Psoas muscle (tissue), 2 donors: ENCODE measurements around a stretch of chr12.

DNA sequence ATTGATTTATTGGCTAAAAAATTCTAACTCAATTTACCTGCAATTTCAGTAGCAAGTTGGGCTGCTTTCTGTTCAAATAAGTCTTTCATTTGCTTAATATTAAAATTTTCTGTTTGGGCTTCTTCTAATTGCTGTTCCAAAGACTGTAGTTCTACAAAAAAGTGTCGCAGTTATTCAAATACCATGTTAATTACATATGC lies 76.3 kb downstream of the EEA1 start:
- PRO-cap, 2 experiments: no peak in any of the 2 experiments

DNA sequence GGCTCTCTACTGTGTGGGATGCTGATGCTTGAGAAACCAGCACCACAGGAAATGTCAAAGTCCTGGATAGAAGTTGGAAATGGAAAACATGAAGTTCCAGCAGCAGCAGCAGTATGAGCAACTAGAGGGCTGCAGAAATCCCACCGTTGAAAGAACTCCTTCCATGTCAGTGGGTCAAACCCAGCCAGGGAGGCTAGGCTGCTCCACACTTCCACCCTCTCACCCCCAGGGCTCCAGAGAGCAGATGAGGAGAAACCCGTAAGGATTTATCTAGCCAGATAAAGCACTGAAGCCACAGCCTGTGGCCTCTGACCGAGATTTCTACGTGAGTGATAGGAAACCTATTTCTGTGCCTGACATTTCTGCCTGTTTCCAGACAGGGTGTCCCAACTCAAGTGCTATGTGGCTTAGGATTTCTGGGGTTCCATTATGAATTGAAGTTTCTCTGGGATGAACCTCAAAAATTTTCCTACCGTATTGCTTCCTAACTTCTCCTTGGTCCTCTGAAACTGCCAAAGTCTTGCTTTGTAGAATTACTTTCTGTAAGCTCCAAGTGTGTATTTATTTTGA lies 100.0 kb upstream of the EEA1 start:
- PRO-cap, 2 experiments: no peak in any of the 2 experiments

DNA sequence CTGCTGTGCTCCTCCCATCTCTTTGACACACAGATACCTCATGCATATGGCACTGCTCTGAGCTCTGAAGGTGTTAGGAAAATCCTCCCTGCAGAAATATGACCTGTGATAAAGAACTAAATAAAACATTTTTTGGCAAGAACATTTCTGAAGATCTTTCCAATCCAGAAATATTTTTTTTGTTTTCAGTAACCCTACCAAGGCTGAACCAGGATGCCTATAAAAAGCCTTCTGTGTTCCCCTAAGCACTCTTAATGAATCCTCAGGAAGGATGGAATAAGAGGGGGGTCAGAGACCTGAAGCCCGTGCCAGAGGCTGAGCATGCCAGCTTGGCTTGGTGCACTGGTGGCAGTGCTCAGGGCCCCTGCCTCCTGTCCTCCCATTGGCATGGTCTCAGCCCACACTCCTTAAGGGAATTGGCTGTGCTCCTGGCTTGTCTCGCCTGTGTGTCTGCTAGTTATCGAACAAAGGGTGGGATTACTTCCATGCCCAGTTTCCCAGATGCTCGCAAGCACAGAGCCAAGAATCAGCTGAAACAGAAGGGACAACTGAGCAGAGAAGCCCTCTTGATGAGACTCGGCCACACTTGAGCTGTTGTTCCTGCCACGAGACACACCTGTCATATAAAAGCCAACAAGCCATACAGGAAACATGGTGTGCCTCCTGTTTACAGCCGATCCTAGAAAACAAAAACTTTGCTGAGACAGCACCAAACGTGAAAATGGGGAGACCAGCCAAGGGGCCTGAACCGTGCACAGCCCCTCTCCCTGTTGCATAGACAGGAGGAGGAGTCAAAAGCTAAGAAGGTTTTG lies 132.7 kb upstream of the EEA1 start:
- PRO-cap, 2 experiments: no peak in any of the 2 experiments

DNA sequence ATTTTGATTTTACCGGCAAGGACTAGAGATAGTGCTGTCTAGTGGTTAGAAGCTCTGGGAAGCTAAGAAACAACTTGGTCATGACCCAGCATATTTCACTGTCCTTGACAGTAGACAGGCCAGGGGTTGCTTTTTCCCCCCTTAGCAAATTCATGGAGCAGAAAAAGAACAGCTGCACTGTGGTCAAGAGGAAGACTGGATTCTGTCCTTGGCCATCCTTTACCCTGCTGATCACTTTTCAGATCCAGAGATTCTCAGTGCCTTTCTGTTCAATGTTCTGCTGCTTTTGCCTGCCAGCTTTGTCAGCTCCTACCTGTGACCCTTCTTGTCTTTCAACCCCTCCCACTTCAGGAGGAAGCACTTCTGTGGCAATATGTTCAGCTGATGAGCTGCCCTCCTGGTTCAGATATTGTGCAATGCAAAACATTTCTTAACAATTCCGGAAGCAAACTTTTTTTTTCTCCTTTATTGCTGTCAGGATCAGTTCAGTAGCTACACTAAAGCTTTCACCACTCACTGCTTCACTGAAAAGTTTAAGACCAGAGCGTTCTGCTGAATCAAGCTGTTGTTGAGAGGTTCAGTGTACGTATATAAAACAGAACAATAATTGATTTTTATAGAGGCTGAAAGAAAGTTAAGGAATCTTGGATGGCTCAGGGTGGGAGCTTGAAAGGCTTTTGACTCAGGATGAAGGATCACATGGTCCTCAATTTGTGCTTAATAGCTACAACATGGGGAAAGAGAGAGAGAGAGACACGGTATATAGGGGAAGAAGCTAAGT lies 133.6 kb upstream of the NUDT4 start:
- PRO-cap, 2 experiments: no peak in any of the 2 experiments

DNA sequence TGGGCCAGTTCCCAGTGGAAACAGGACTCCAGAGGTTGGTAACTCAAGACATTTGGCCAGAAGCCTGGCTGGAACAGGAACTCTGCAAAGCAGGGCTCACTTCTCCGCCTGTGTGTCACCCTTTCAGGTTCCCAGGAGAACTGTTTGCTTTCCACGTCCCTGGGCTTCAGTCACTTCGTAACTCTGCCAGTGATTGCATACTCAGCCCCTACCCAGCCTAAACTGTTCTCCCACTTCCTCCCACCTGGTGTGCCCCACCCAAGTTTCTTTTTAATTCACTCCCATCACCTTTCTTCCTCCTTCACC lies 7.1 kb upstream of the UBE2N start:
- PRO-cap, 2 experiments: no peak in any of the 2 experiments

- PRO-cap, 2 experiments: no peak in any of the 2 experiments
Observed at GRCh38 chr12:93466979-93467340, 354 bp upstream of the MRPL42 start.

GRCh38 chr12:93518640-93519161 lies 51.4 kb downstream of the MRPL42 start:
- PRO-cap, 2 experiments: no peak in any of the 2 experiments

DNA sequence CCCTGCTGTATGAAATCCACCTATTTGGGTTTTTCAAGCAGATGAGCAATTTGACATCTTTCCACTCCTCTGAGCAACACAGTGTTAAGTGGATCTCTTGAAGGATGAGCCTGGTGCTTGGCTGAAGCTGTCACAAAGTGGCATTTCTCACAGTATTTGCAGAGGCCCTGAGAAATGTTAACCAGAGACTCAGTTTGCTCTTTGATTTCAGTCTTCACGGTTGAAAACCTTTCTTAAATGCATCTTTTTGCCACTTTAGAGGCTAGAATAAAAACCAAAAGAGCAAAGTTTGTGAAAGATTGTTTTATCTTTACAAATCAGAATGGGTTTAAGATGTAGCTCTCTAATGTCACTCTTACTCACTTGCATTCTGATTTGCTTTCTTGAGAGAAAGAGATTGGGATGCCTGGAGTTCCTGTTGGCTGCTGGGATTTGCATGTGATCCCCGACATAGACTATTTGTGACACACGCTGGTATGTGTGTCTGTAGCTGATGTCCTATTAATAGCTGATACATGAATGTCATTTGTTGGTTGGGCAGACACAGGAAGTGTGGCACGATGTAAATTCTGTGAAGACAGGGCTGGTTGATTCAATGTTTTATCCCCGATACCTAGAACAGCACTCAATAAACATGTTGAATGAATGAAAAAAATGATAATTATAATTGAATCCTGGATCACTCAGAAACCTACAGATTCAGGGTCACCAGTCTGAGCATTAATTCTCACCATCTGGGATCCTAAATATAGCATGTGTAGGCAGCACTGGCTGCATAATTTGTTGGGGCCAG lies 35.8 kb upstream of the SOCS2 start:
- PRO-cap, 2 experiments: no peak in any of the 2 experiments

GRCh38 chr12:93571833-93571954 lies 781 bp upstream of the SOCS2 start:
- PRO-cap, 2 experiments: peak in 2 of 2 experiments; most common plus-strand start chr12:93571881 (in 2)

- PRO-cap, 2 experiments: no peak in any of the 2 experiments
Observed at GRCh38 chr12:93573730-93574228, 1.3 kb downstream of the SOCS2 start.

DNA sequence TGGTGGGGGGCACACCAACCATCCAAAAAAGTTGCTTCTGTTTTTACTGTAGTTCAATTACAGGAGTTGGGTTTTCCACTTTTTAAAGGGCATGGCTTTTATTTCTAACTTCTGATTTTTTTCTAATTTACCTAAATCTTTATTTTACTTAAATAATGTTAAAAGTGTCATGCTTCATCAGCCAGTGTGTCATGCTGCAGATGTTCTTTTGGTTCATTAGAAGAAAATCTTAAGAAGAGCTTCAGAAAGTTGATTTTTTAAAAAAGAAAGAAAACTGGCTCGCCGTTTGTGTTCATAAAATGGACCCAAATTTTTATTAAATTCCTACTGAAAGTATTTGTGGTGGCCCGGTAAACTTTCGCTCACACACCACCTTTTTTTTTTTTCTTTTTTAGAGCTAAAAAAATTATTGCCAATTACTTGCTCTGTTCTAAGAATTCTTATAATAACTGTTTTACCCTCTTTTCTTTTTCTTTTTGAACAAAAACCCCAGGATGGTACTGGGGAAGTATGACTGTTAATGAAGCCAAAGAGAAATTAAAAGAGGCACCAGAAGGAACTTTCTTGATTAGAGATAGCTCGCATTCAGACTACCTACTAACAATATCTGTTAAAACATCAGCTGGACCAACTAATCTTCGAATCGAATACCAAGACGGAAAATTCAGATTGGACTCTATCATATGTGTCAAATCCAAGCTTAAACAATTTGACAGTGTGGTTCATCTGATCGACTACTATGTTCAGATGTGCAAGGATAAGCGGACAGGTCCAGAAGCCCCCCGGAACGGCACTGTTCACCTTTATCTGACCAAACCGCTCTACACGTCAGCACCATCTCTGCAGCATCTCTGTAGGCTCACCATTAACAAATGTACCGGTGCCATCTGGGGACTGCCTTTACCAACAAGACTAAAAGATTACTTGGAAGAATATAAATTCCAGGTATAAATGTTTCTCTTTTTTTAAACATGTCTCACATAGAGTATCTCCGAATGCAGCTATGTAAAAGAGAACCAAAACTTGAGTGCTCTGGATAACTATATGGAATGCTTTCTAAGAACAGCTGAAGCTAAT lies 2.1 kb downstream of the SOCS2 start:
- PRO-cap, 2 experiments: no peak in any of the 2 experiments

DNA sequence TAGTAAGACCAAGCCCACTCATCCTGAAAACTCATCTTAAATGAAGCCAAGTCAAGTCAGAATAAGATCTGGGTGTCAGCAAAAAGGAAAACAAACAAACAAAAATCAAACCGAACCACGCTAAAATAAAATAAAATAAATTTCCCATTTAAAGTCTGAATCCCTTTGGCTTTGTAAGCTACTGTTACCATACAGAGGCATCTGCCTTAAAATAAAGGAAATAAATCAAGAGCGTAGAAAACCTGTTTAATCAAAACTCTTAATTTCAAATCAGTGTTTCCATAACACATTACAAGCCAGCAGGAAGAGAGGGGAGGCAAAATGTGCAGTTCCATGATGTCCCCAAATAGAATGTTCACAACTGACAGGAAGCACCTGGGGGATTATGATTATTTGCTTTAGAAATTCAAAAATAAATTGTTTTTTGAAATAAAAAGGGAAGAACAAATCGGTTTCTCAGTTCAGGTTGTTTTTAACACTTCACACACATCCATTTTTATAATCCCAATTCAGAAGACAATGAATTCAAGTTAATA lies 21.3 kb downstream of the SOCS2 start:
- PRO-cap, 2 experiments: no peak in any of the 2 experiments

- PRO-cap, 2 experiments: no peak in any of the 2 experiments
Observed at GRCh38 chr12:93602865-93603327, 30.4 kb downstream of the SOCS2 start.

- PRO-cap, 2 experiments: no peak in any of the 2 experiments
Observed at GRCh38 chr12:93687197-93688102, 10.3 kb downstream of the CRADD start.

- PRO-cap, 2 experiments: no peak in any of the 2 experiments
Observed at GRCh38 chr12:93692677-93693435, 15.7 kb downstream of the CRADD start.

- PRO-cap, 2 experiments: no peak in any of the 2 experiments
Observed at GRCh38 chr12:93773112-93773667, 96.0 kb downstream of the CRADD start.

DNA sequence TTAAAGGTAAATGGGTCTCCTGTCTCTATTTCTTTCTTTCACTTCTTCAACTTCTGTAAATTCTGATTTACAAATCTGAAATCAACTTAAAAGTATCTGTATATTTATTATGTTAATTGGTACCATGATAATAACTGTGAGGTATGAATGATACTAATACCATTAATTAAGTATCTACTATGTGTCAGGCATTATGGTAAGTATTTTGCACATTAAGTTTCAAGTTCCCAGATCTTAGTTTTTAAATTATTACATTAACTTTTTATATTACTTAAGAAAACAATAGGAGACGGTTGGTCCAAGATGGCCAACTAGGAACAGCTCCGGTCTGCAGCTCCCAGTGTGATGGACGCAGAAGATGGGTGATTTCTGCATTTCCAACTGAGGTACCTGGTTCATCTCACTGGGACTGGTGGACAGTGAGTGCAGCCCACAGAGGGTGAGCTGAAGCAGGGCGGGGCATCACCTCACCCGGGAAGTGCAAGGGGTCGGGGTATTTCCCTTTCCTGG lies 70.4 kb downstream of the CEP83 start:
- PRO-cap, 2 experiments: no peak in any of the 2 experiments

GRCh38 chr12:94424911-94425132 lies 34.8 kb downstream of the CEP83 start:
- PRO-cap, 2 experiments: no peak in any of the 2 experiments

- PRO-cap, 2 experiments: peak in 1 of 2 experiments; most common plus-strand start chr12:94562324 (in 1); most common minus-strand start chr12:94562030 (in 1)
Observed at GRCh38 chr12:94561827-94562491, 88.4 kb downstream of the TMCC3 start.

DNA sequence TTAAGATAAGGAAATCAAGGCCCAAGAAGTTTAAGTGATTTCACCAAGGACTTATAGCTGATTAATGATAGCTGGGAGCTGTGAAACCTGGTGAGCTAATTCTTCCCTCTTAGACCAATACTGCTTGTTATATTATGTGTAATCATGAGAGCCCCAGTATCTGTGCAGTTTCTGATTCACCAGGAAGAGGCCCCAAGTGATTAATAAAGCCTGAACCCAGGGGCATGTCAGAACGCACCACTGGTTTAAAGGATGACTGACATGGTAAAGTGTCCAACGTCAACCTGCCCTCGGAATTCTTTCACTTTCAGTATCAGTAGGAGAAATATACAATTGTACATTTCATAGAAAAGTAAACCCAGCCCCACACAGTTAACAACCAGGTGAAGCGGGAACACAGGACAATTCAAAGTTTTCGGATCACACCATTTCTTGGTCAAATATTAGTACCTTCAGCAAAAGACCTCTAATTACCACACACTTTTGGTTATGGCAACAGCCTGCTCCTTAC lies 28.7 kb downstream of the TMCC3 start:
- PRO-cap, 2 experiments: no peak in any of the 2 experiments